ENCODE measurements around the gene FAM161A.

DNA sequence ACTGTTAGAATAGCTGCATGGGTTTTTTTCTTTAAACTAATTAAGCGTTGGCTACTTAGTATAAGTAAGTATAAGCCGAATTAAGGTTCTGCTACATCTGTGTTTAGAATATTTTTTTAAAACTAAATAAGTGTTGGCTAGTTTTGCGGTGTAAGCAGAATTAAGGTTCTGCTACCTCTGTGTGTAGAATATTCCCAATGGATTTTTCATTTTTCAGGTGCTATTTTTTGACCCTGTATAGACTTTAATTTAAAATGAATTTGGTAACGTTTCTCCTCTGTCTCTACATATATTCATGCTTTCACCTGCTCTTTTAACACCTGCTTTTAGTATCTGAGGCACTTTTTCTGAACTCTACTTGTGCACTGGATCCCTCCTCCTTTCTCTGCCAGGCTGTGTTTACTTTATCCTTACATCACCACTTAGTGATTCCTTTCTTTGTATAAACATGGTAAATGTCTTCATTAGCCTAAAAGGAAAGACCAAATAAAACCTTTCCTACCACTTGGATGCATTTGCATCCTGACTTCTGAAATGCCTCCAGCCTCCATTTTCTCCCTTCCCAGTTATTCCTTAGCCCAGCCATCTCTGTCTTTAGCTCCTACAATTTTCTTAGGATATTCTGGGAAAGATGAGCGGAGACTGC lies 44.5 kb downstream of the REL start:
- RRBS: no CpG with 5 or more reads among the region's 5 CpGs

- RRBS: no CpG with 5 or more reads among the region's 8 CpGs
Observed at GRCh38 chr2:60926410-60927587, 45.4 kb downstream of the REL start.

DNA sequence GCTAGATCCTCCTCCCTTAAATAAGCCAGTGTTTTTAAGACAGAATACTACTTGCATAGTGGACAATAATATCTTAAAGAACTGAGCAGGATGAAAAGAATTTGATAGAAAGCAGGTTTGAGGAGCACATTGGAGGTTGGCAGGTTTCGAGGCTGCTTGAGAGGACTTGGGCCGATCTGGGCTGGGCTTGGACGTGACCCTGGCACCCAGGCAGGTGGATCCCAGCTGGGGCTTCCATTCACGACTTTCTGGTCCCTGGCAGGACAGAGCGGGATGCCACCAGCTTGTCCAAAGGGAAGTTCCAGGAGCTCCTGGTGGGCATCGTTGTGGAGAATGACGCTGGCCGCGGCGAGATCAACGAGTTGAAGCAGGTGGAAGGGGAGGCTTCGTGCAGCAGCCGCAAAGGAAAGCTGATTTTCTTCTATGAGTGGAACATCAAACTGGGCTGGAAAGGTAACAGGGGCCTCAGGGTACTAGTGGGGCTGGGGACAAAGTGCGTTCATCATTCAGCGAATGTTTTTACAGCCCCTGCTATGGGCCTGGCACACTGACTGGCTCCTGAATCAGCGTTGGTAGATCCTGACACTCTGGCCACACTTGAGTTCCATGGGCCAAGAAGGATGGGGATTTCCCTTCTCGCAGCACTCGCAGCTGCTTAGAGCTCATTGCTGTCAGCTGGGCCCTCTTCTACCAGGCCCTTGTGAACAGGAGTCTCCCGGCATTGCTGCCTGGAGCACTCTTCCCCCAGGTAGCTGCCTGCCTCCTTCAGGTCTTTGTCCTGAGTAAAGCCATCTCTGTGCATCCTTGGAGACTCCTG lies 16.9 kb downstream of the C2orf74 start:
- RRBS: no CpG with 5 or more reads among the region's 19 CpGs

DNA sequence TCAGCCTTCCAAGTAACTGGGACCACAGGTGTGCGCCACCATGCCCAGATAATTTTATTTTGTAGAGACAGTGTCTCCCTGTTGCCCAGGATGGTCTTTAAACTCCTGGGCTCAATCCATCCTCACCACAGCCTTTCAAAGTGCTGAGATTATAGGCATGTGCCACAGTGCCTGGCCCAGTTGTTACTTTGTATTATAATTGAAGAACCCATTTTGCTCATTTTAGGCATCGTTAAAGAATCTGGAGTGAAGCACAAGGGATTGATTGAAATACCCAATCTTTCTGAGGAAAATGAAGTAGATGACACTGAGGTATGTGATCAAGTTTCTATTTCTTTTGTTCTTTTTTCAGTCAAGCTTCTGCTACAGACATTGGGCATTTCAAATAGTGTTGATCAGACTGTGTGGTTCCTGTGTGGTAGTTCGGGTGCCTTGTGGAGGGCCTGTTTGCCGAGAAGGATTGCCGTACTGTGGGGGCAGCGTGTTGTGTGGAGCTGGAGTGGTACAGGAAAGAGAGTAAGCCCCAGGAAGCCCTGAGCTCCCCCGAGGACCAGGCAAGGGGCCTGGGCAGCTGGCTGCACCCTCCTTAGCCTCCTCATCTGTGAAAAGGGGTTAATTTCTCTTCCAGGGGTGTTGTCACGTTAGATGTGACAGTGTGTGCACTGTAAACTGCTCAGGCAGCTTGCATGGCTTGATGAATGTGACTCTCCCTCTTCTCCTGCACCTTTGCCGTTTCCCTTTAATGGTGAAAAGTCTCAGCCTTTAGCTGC lies 19.3 kb downstream of the C2orf74 start:
- RRBS: no CpG with 5 or more reads among the region's 9 CpGs

GRCh38 chr2:61186703-61186992 lies 24.7 kb downstream of the C2orf74 start:
- RRBS: no CpG with 5 or more reads among the region's 1 CpG

DNA sequence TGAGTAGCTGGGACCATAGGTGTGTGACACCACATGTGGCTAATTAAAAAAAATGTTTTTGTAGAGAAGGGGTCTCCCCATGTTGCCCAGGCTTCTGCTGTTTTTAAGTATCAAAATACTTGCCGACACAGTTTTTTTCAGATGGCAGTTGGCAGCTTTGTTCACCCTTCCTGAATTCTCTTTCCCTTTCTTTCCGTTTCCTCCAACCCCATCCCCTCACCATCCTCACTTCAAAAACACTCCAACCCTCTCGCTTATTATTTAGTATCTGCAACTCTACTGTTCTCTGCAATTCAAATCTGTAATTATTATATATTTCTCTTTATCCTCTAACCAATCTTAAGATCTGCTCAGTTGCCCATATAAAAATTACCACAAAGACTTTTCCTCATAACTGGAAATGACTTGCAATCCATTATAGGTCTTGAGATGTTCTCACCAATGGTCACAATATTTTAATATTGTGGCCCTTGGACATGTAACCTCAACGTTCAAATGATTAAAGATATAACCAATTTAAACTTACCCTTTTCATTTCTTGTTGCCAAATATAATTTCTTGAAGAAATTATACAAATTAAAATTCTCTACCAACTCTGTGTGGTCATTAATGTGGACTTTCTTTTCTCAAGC lies 38.3 kb downstream of the C2orf74 start:
- RRBS: no CpG with 5 or more reads among the region's 4 CpGs

DNA sequence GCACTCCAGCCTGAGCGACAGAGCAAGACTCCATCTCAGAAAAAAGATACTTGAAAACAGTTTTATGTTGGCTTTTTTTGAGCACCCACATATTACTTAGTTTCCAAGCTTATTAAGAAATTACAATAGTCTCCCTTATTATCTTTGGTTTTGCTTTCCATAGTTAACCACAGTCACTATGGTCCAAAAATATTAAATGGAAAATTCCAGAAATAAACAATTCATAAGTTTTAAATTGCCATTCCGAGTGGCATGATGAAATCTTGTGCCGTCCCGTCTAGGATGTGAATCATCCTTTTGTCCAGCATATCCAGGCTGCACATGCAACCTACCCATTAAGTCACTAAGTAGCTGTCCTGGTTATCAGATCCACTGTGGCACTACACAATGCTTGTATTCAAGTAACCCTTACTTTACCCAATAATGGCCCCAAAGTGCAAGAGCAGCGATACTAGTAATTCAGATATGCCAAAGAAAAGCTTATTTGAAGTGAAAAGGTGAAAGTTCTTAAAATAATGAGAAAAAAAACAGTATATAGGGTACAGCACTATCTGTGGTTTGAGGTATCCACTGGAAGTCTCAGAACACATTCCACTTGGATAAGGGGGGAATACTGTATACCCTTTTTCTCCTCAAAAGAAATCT lies 10.7 kb downstream of the USP34 start:
- RRBS: no CpG with 5 or more reads among the region's 5 CpGs

DNA sequence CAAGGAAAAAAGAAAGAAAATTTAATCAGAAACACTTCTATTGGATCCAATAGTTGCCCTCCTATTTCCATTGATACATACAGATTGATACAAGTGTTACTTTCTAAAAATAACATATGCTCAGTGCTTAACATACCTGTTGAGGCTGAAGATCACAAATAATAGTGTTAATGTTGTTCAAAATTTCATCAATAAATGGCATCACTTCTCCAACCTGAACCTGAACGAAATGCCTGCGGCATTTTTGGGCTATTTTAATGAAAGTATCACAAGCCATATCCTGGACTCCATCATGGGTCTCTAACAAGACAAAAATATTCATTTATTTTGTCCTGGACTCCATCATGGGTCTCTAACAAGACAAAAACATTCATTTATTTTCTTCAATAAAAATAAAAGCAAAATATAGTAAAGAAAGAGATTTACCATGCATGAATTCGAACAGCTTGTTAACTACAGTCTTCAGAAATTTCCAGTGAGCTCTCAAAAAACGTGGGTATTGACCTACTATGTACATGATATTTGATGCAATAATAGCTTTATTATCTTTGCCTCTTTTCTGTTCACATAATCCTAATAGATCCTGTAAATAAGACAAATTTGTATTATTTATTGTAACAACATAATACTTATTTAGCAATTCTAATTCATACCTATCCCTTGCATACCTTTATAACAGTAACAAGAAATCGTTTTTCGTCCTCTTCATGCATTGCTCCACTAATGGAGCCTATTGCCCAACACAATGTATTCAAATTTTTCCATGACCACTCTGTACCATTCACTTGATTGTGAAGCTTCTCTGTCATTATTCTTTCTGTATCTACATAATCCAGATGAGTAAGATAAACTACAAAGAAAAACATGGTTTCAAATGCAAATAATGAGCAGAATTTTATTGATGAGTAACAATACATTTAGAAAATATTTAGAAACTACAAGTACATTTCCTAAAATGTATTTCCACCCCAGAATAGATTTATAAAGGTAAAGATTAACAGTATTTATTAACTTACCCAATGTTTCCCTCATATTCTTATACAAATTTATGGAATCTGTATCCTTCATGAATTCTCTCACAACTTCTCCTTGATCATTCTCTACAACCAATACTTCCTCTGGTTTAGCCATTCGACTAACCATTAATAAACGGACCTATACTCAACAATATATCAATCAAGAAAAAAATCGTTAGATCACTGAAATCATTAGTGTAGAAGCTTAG lies 21.4 kb upstream of the USP34 start:
- RRBS: no CpG with 5 or more reads among the region's 9 CpGs

GRCh38 chr2:61539162-61539636 lies 1.0 kb upstream of the XPO1 start:
- RRBS: no CpG with 5 or more reads among the region's 9 CpGs

DNA sequence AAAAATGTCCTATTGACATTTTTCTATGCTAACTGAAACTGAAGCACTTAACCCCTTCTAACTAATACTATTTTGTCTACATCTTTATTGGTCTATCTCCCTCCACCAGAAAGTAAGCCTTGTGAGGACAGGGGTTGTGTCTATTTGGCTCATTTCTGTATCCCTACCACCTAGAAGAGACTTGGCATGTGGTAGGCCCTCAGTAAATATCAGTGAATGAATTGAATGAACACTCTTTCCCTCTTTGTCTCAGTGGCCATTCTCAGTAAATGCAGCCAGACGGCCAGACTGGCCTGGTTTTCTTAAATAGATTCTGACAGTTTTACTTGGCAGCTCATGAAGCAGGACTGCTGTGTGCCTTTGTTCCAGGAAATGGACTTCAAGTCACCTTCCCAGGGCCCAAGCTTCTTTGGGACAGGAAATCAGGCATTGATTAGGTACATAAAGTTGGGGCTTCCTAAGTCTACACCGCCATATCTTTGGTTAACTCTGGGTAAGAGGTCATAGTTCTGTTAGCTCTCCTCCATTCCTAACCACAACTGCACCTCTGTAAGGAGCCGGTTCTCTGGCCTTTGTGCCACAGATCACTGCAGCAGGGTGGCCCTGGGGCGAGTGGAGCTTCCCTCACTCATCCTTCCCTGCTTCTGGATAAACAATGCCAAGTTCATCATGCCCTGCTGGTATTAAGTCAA lies 122.3 kb upstream of the XPO1 start:
- RRBS: no CpG with 5 or more reads among the region's 4 CpGs

DNA sequence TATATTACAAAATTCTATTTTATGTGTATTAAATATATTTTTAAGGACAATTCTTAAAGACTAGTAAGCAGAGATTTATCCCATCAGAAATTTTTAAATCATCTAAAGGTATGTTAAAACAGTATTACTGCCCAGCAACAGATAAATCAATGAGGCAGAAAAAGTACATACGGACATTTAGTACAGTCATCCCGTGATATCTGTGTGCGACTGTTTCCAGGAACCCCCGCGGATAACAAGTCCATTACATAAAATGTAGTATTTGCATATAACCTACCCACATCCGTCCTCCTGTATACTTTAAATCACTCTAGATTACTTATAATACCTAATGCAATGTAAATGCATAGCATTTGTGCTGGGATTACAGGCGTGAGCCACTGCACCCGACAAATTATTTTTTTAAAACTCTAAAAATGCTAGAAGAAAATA lies 91.7 kb downstream of the FAM161A start:
- RRBS: no CpG with 5 or more reads among the region's 8 CpGs

GRCh38 chr2:61853626-61854335 lies at the start of gene FAM161A:
Gene FAM161A (minus strand): TSS chr2:61854060.
- RRBS: 1% methylated on average over 7 of the region's 47 CpGs

- RRBS: no CpG with 5 or more reads among the region's 36 CpGs
Observed at GRCh38 chr2:61854336-61855303, 760 bp upstream of the FAM161A start.

DNA sequence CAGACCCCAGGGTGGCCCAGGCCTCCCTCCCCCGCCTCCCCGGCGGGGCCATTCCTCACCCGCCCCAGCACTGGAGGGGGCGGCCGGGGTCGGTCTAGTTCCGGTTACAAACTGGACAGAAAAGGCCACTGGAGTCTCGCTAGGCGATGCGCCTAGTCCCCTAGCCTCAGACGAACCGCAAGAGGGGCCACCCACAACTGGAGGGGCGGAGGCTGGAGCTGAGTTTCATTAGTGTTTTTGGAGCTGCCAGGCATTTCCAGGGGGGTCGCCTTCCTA lies 394 bp upstream of the B3GNT2 start:
- RRBS: 2% methylated on average over 5 of the region's 15 CpGs

GRCh38 chr2:62197636-62197988 lies 1.7 kb downstream of the B3GNT2 start:
- RRBS: 3% methylated on average over 9 of the region's 16 CpGs

GRCh38 chr2:62208708-62209756 lies 13.1 kb downstream of the B3GNT2 start:
- RRBS: no CpG with 5 or more reads among the region's 13 CpGs

- RRBS: no CpG with 5 or more reads among the region's 6 CpGs
Observed at GRCh38 chr2:62213633-62214627, 18.0 kb downstream of the B3GNT2 start.

DNA sequence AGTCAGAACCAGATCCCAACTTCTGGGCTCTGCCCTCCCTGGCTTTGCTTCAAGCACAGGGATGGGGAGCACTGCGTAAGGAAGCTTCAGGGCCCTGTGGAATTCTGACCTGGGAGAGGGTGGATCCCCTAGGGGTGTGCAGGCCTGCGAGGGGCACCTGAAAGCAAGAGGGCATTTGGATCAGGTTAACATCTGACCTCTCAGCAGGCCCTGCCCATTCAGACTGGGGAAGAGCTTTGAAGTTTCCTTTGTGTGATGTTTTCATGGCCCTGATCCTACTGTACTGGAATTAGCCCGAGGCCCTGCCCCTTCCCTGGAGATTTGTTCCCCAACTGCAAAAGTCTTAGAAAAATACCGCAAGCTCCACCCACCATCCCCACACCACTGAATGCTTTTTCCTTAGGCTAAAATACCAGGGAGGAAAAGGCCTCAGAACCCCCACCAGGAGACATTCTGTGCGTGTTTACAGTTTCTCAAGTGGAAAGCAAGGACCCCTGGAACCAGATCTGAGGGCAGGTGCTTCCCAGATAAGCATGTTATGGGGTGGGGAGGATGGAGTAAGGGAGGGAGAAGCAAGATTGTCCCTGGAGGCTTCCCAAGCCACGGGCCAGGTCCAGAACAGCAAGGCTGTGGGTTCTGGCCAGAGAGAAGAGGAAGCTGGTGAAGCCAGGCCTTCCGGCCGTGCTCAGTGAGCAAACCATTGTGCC lies 94.5 kb downstream of the TMEM17 start:
- RRBS: no CpG with 5 or more reads among the region's 8 CpGs

DNA sequence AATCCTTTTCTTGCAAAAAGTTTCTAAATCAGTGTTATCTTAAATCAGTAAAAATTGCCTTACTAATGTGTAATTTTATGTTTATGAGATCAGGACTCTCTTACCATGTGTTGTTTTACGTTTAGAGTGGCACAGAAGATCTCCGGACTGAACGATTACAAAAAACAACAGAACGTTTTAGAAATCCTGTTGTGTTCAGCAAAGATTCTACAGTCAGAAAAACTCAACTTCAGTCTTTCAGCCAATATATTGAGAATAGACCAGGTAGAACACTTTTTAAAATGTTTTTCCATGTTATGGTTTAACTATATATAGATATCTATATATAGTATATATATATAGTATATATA lies 57.2 kb upstream of the OTX1 start:
- RRBS: no CpG with 5 or more reads among the region's 4 CpGs

DNA sequence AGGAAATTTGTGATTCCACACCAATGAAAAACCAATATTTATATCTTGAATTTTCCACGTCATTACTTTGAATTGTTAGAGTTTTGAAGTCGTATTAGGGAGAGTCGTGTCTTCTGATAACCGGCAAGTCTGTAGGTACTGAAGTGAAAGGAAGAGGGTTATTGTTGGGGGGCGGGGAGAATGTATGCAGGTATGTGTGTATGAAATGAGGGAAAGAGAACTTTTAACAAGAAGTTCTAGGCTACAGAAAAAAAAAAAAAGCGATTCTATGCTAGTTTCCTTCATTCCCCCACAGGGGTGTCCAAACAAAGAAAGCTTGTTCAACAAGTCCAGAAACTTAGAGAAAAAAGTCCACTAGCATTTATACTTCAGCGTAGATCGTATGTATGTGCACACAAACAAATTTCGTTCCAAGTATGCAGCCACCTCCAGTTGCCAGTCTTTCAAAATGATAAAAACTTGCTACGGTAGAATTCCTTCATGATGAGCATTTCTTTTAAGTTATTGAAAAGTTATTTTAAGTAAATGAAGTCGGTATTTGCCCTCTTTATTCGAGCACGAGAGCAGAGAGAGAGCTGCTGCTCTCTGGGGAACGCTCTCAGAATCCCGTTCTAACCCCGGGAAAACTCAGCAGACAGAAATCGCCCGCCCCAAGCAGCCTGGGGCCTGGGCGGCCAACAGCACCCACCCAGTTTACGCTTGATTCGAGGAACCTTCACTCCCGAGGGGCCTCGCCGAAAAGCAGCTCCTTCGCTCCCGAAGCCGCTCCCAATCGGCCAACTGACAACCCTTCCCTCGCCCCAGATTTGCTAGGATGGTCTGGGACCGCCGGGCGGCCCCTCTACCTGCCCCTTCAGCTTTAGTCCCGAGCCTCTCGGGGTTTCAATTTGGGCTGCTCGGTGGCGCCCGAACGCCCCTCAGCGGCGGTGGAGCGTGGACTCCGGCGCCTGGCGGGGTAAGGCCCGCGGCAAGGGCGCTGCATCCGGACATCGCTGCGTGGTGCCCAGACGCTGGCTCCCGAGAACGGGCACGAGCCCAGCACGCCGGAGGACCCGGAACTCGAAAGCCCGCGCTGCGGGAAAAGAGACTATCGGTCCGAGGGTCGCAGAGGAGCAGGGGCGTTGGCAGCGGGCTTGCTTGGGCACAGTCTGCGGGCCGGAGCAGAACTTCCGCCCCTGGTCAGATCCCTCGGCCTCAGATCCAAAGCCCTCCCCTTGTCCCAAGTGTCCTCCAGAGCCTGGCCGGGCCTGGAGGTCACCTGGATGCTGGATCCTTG lies 3.4 kb upstream of the OTX1 start:
- RRBS: 4% methylated on average over 31 of the region's 71 CpGs

All from mononuclear cell (primary cell).